ENCODE measurements around a stretch of chr12.

- RRBS: no CpG with 5 or more reads among the region's 2 CpGs
These were observed 75.7 kb downstream of the GALNT4 start for GRCh38 chr12:89448824-89449324.

GRCh38 chr12:89655371-89656223 lies 53.0 kb downstream of the ATP2B1 start:
- RRBS: no CpG with 5 or more reads among the region's 7 CpGs

- RRBS: no CpG with 5 or more reads among the region's 1 CpG
These were observed 17.9 kb downstream of the ATP2B1 start for GRCh38 chr12:89690760-89691047.

- RRBS: no CpG with 5 or more reads among the region's 2 CpGs
These were observed 7.2 kb downstream of the ATP2B1 start for GRCh38 chr12:89701533-89701797.

DNA sequence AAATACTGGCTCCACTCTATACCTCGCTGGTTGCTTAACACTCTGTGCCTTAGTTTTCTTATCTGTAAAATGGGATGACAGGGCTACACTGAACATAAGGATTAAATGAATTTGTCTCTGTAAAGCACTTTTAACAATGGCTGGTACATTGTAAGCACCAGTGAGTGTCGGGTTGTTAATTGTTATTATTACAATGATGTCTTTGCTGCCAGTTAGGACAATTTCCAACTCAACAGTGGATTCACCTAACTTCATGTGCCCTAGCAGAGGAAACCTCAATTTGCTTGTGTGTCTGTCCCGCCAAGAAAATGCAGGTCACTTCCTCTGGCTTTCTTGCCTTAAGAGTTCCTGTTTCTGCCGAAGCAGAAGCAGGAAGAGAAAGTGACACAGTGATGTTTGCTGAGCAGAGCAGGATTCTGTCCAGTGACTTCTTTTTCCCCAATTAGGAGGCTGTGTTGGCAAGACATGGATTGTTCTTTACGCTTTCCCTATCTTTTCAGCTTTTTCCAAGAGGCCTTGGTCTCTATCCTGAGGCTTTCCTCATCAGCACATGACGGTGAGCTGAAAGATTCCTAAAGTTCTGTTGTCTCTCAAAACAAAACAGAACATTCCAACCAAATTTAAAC lies 154.1 kb upstream of the ATP2B1 start:
- RRBS: no CpG with 5 or more reads among the region's 6 CpGs

- RRBS: no CpG with 5 or more reads among the region's 9 CpGs
These were observed 154.8 kb upstream of the ATP2B1 start for GRCh38 chr12:89863265-89864022.

DNA sequence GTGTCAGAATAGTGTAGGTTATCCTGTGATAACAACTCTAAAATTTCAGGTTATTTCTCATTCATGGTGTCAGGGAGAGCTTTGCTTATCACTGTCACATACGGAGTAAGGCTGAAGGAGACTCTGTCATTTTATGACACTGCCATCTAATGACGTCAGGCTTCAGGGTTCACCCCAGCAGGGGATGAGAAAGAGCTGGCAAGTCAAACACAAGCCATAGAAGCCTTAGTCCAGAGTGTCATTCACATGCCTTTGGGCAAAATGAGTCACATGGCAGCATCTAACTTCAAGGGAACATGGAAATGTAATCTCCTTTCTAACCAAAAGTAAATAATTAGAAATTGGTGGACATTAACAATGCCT lies 242.6 kb upstream of the ATP2B1 start:
- RRBS: no CpG with 5 or more reads among the region's 2 CpGs

DNA sequence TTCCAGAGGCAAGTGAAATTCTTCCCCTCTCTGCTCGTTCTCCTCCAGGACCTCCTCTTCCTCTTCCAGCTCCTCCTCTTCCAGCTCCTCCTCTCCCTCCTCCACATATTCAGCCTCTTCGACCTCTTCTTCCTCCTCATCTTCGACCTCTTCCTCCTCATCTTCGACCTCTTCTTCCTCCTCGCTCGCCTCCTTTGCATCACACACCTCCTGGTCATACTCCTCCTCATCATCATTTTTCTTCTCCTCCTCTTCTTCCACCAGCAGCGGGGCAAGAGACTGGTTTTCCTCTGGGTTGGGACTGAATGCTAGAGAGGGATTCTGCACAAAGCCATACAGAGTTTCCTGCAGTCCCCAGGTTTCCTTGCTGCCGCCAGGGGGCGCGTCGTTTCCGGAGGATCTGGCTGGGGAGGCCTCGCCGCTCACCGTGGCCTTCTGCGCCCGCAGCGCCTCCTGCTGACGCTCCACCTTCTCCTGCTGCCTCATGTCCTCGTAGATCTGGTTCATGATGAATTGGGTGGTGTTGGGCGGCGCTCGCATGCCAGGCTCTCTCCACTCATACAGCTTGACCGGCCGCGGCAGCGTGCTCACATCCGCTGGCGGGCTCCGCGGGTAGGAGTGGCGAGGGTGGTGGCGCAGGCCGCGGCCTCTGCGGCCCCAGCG lies 1.2 kb downstream of the CCER1 start:
- RRBS: no CpG with 5 or more reads among the region's 37 CpGs

DNA sequence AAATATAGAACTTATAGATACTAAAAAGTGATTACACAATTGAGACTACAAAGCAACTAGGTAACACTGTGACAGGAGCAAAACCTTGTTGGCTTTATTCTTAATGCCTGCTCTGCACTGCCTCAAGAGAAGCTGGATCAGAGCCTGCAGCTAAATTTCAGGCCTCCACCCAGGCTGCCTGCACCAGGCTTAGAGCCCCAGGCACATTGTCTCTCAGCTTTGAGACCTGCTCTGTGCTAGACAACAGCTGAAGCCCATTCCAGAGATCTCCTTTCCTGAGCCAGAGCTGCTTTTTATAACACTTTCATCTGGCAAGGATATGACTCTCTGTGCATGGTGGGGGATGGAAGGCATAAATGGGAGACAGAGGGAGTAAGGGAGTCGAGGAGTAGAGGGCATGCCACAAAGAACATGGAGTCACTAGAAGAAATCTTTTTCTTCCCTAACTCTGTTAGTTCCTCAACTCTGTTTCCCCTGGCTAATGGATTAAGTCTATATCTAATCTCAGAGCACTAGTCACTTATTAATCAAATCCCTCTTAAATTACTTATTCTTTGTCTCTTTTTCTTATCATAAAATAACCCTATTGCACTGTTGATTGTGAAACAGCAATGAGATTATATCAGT lies 27.1 kb upstream of the LUM start:
- RRBS: no CpG with 5 or more reads among the region's 1 CpG

DNA sequence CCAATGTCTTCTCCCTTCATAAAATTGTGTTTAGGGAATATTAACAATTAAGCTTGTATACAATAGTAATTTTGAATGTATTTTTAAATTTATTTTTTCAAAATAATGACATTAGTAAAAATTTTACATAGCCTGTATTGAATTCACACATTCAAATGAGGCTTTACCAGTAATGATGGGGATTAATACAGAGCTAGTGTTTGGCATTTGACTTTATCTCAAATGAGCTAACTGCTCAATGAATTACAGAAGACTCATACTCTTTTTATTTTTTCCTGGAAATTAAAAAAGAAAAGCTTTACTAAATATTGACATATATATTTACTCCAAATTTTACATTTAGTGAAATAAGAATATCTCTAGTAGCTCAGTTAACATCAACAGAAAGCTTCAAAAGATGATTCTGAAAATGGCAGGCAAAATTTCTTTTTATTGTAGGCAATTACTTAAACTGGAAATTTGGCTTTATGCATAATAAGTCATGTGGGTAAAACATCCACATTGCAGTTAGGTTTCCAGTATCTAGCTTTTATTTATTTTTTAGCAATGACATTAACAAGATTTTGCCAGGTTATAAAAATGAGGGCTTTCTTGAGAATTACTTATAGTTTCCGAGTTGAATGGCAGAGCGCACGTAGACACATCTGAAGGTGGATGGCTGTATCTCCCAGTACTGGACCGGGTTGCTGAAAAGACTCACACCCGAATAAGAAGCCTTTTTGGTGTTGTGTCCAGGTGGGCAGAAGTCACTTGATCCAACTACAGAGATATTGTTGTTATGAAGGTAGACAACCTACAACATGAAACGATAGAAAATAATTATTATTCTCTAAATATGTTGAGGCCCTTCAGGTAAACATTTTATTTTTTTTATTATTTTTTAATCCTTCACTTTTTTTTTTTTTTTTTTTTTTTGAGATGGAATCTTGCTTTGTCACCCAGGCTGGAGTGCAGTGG lies 34.4 kb upstream of the LUM start:
- RRBS: no CpG with 5 or more reads among the region's 6 CpGs

- RRBS: no CpG with 5 or more reads among the region's 9 CpGs
These were observed 3.2 kb downstream of the DCN start for GRCh38 chr12:91179322-91179899.

DNA sequence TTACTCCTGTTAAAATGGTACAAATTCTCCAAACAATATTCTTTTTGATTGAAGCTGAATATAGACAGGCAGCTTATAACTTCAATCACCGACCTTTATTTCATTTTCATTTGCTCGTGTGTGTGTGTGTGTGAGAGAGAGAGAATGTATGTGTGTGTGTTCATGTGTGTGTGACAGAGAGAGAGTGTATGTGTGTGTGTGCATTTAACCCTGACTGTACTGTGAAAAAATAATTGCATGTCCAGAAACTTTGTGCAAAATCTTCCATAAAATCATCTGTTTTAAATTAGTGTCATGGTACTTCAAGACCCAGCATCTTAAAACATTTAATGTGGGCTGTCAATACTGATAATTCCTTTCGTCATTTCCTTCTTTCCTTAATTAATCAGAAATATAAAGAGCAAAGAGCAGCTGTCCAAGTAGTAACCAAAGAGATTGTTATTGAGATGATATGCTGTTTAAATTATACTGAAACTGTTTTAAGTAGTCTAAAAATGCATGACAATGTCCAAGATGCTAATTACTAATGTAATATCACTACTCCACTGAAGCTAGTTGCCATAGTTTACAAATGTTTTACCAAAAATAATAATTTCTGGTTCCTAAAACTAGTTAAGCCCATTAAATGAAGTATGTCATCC lies 1.5 kb downstream of the DCN start:
- RRBS: no CpG with 5 or more reads among the region's 3 CpGs

GRCh38 chr12:91239478-91240111 lies 57.0 kb upstream of the DCN start:
- RRBS: no CpG with 5 or more reads among the region's 3 CpGs

GRCh38 chr12:91618168-91618723 lies 435.6 kb upstream of the DCN start:
- RRBS: no CpG with 5 or more reads among the region's 3 CpGs

DNA sequence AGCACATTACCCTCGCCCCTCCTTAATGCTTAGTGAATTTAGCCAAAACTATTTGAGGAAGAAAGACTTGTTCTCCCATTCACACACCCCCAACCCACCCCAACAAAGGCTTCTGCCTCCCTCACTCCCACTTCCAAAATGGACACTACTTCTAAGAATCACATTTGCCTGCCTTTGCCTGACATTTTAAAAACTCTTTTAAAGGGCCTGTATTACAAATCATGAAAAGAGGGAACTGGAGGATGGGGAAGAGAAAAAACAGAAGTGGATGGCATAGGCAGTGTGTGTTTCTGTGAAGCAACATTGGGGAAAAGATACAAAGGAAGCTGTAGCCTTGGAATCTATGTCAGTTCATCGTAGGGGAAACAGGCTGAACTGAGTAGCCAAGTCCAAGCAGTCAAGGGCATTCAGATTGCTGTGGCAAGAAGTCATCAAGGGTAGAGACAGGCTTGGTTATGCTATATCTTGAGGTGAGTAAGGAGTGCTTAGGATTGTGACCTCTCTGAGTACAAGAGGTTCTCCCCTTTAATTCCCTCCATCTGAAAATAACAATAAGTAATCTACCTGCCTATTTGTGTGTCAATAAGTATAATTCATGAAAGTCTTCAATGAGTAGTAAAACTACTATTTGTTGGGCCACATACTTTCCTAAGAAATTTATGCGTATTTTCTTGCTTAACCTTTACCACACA lies 273.8 kb downstream of the BTG1 start:
- RRBS: no CpG with 5 or more reads among the region's 3 CpGs

DNA sequence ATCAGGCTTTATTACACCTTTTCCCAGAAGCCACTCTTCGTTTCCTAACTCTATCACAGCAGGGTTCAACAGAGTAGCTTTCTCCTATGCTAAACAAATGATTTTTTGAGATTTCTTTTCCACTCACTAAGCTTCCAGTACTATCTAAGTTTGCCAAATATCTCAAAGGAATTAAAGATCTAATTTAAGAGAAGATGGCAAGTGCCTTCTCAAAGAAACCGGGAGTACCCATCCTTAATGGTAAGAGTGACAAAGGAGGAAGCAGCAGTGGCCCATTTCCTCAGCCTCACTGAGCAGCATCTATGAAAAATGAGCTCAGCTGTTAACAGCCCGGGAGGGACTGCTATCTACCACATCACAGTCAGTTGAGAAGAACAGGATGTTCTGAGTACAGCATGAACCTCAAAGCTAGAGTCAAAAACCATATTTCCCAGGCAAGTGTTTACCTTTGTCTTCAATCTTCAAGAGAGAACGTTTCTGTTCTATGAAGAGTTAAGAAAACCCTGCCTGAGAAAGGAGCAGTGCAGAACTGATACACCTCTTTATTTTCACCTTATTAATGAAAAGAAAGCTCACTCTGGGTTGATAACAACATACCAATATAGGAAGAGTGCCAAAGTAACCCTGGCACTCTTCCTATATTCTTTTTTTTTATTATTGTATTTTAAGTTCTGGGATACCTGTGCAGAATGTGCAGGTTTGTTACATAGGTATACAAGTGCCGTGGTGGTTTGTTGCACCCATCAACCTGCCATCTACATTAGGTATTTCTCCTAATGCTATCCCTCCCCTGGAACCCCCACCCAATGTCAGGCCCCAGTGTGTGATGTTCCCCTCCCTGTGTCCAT lies 115.0 kb downstream of the BTG1 start:
- RRBS: 0% methylated on average over 2 of the region's 5 CpGs

GRCh38 chr12:92064178-92064788 lies 81.4 kb downstream of the BTG1 start:
- RRBS: no CpG with 5 or more reads among the region's 2 CpGs

DNA sequence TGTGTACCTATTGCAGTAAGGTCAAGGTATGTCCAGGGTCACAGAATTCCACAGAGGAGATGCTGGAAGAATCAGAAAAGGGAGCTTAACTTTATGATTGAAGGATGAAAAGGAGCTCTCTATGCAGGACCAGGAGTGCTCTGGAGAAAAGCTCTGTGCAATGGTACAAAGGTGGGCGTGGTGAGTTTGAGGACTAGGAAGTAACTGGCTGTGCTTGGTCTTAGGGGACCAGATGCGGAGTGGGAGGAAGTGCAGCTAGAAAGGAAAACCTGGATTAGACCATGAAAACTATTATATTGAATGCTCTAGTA lies 56.9 kb downstream of the BTG1 start:
- RRBS: no CpG with 5 or more reads among the region's 2 CpGs

- RRBS: no CpG with 5 or more reads among the region's 1 CpG
These were observed 51.7 kb downstream of the BTG1 start for GRCh38 chr12:92093802-92094397.

GRCh38 chr12:92122812-92123444 lies 22.7 kb downstream of the BTG1 start:
- RRBS: no CpG with 5 or more reads among the region's 3 CpGs